ENCODE results near the genes PCDH10 and NOCT.

DNA sequence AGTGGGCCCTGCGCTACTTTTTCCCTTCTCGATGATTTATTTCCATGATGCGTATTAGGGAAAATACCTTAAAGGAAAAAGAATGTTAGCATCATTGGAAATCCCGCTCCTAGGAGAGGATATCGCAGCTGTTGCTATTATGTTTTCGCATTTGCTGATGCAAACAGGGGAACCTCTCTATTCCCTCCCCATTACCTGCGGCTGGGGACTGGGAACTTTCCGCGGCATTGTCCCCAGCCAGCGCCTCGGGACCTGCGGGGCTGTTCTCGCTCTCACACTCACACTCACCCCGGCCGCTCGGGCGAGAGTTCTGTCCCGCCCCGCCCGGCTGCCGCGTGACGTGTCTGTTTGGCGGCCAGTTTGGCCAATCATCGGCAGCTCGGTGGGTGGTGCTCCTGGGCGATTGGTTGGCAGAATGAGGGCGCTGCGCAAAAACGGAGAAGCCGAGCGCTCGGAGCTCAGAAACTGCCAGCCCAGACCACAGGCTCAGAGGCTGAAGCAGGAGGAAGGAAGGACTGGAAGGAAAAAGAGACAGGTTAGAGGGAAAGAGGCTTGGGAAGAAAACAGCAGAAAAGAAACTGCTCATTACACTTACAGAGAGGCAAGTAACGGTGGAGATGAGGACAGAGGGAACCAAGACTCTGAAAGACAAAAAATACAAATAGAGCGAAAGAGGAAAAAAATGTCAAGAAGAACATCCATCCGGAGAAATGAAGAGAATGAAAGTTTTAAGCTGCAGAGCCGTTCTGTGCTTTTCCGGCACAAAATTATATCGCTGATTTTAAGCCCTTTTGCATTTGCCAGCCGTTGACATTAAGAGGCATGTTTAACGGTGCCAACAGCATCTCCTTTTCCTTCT, at the start of gene PCDH10:
PCDH10 (plus strand) TSS at position 461 of the 859 bp plus-strand sequence.
- RRBS, result 17% methylated on average over 1 of the region's 41 CpGs

GRCh38 chr4:134326902-134327192, 125.3 kb upstream of the PABPC4L start:
- RRBS, result no CpG with 5 or more reads among the region's 14 CpGs

GRCh38 chr4:137853527-137853820, 321.2 kb upstream of the PCDH18 start:
- RRBS, result 92% methylated on average over 4 of the region's 21 CpGs

GRCh38 chr4:138390278-138390784, 148.2 kb upstream of the SLC7A11 start:
- RRBS, result no CpG with 5 or more reads among the region's 3 CpGs

- RRBS, result no CpG with 5 or more reads among the region's 2 CpGs
Observed at GRCh38 chr4:138897628-138898295, 117.8 kb upstream of the NOCT start.

GRCh38 chr4:138910446-138911434, 104.8 kb upstream of the NOCT start:
- RRBS, result no CpG with 5 or more reads among the region's 19 CpGs

- RRBS, result no CpG with 5 or more reads among the region's 1 CpG
Observed at GRCh38 chr4:139014151-139014664, 1.4 kb upstream of the NOCT start.

DNA sequence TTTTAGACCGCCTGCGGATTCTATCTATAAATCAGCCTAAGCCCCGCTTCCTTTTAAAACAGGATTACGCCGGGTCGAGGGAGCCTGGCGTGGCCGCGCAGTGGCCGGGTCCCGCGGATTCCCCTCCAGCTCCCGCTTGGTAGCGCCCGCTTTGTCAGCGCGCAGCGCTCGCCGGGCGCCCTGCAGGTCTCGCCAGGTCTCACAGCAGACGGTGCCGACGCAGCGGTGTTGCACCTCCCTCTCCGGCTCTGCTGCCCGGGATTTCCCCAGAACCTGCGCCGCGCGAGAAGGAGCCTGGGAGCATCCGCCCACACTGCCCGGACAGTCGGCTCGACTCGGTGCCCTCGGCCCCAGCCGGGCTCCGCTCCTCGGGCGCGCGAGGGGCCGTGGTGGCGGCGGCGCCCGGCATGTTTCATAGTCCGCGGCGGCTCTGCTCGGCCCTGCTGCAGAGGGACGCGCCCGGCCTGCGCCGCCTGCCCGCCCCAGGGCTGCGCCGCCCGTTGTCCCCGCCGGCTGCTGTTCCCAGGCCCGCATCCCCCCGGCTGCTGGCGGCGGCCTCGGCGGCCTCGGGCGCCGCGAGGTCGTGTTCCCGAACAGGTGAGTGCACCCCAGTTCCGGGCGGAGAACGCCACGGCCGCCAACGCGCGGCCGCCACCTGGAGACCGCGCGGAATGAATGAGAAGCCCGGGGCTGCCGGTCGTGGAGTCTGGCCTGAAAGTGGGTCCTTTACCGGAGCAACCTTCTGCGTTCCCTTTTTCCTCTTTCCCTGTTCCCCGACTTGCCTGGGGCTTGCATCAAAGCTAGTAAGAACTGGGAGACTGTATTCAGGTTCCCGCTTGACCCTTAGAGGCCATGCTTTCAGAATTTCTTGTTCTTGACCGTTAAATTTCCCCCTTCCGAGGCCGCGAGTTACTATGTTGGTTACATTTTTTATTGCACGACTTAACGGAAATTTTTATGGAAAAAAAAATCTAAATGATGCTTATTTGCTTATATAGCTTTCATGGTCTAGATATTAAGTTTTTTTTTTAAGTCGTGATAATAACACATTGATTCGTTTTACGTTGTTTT, at the start of gene NOCT:
NOCT (plus strand) TSS at position 207 of the 1,071 bp plus-strand sequence.
- RRBS, result 1% methylated on average over 82 of the region's 104 CpGs

DNA sequence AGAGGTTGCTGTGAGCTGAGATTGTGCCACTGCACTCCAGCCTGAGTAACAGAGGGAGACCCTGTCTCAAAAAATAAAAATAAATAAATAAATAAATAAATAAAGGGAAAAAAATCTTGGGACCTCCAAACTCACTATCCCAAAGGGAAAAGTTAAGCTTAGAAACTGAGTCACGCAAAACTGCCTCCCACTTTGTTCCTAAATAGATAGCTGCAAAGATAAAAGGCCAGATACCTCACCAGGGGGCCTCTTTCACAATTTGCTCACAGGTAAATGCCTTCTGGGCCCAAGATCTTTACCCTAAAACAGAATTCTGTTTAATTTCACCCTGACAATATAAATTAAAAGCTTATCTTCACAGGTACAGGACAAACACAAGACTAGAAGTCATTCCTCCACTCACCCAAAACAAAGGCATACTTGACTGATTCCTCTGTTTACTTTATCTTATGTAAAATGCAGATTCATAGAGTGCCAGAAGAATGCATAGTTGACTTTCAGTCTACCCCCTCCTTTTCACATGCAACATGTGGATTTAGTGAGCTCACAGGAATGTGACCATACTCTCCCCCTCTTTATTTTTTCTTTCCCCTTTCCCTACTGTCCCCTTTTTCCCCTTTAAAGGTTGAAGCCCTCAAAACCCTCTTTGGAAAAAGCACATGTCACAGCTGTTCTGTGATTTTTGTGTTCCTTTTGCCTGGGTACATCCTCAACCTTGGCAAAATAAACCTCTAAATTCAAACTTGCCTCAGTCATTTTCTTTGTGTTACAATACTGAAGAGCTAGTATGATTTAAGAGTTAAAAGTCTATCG, 23.4 kb downstream of the ELF2 start:
- RRBS, result no CpG with 5 or more reads among the region's 2 CpGs

DNA sequence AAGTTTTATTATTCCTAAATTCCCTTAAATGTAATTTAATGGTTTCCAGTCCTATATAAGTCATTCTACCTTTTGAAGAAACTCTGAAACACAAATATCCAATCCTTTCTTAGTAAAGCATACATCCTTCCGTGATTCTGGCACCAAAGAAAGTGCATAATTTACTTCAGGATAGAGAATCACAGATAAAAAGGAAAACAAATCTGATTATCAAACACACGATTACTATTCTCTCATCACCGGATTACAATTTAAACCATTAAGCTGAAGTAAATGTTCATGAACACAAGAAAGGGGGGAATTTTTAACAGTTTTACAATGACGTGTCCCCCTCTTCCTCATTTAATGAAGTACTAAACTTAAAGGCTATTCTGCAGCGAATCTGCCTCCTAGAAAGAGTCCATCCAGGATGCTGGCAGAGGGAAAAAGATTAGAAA, 1.5 kb downstream of the ELF2 start:
- RRBS, result no CpG with 5 or more reads among the region's 5 CpGs

GRCh38 chr4:139177293-139177749, 303 bp upstream of the ELF2 start:
- RRBS, result 2% methylated on average over 17 of the region's 46 CpGs

DNA sequence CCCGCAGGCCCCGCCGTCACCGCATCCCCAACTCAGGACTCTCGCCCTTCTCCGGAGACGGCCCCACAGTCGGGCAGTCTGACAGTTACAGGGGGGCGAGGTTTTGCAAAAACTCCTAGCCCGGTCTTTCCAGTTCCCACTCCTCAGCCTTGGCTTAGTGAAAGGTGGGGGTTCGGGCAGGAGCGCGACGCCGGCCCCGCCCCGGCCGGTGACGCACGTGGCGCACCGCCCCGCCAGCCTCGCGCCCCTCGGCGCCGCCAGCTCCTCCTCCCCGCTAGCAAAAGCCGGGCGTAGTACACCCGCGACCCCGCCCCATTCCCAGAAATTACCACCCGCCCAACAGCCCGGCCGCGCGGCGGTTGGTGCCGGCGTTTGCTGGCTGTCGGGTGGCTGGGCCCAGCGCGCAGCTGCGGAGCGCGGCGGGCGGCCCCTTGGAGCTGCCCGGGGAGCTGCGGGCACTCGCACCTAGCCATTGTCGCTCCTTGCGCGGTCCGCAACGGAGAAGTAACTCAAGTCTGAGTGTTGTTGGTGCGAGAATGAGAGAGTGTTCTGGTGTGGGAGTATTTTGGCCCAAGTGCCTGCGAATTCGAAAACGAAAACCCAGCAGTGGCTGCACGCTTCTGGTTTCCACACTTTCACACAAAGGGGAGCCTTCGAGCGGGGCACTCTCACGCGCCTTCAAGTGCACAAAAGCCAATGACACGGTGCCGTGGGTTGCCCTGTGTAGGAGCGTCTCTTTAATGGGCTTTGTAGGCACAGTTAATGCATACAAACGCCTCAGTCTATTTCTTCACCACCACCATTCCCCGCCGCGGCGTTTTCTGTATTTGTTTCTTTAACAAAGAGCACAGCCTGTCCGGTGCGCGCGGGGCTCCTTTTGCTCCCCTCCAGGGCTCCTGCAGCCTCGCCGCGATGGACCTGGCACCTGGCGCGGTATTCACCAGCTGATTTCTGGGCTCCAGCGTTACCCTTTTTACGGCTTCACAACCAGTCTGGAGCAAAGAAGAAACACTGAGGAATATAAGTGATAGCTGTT, 1.1 kb upstream of the ELF2 start:
- RRBS, result 1% methylated on average over 39 of the region's 86 CpGs

DNA sequence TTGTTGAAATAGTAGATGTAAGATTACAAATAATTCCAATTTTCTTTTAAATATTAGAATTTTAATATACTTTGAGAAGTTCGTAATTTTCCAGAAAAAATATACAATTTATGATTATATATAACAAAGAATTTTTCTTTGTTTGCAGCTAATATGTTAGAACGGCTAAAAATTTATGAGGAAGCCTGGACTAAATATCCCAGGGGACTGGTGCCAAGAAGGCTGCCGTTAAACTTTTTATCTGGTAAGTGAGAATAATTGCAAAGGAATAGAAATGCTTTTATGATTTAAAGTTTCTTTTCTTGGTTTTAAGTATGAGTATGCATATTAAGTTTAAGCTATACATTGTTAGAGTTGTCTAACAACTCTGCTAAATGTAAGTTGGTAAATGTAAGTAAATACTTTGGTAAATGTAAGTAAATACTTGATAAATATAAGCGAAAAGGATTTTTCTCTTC, 48.8 kb upstream of the NDUFC1 start:
- RRBS, result no CpG with 5 or more reads among the region's 4 CpGs

DNA sequence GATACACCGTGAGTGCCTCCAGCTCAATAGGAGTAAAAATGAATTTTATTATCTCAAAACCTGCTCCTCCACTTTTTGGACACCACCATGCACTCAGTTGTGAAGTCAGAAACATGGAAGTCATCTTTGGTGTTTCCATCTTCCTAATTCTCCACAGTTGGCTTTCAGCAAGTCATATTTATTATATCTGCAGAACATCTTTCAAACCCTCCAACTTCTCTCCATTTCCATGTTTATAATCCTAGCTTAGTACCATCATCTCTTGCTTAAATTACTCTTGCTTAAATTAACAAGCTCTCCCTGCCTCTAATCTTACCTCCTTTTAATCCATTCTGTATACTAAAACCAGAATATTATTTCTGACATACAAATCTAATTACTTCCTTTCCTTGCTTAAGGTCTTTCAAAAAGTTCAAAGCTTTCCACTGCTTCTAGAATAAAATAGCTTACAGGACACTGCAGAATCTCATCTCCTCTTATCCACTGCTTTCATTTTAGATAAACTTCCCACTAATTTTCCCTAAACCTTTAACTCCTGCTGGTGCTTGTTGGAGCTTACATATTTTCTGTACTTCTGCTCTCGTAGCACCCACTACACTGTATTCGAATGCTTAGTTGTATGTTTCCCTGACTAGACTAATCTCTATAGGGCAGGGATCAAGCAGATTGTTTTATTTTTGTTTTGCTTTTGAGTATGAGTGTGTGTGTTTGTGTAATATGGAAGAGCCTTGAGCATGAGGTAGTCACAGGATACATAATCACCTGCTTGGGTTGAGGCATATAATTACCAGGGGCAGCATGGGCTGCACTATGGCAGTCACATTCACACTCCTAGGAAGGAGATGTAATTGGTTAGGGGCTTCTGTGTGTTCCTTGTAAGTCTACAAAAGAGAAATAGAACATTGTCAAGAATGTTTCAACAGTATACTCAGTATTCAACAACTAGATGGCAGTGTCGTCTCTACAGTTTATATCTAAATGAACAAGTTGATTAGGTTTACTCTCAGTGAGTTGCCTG, 50.9 kb upstream of the RAB33B start:
- RRBS, result no CpG with 5 or more reads among the region's 4 CpGs

DNA sequence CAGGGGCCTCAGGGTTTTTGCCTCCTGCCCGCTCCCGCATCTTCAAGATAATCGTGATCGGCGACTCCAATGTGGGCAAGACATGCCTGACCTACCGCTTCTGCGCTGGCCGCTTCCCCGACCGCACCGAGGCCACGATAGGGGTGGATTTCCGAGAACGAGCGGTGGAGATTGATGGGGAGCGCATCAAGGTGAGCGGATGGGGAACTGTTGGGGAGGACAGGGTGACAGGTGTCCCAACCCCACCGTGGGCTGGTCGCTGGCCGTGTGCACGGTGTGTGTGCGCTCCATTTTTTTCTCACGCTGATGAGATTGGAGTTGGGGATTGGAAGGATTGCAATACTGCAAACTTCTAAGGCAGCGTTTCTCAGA, 319 bp downstream of the RAB33B start:
- RRBS, result no CpG with 5 or more reads among the region's 24 CpGs

- RRBS, result no CpG with 5 or more reads among the region's 3 CpGs
Observed at GRCh38 chr4:139503042-139503370, 49.1 kb downstream of the RAB33B start.

DNA sequence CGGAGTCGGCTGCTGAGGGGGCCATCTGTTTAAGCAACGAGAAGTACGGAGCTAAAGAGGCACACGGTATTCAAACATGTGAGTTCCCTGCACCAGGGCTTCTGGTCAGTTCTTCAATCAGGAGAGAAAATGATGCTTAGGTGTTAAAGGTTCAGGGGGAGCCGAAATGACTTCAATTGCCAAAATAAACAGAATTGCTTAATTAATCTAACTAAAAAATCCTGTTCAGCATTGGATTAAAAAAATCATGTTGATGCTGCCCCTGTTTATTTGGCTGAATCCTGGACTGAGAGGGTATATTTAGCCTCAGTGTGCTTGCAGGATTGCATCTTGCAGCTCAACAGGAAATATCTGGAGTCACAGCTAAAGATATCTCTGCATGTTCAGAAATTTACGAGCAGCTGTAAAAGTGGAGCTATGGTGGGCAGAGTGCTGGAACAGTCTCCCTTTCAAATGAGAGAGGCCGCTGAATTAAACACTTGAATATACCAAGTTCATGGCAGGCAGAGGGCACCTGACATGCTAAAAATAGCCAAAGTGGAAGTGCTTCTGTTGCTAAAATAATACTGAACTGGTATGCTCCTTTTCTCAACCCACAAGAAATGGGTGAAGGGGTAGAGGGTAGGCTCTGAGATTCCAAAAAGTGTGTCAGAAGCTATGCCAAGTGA, 97.9 kb downstream of the MGST2 start:
- RRBS, result no CpG with 5 or more reads among the region's 8 CpGs

GRCh38 chr4:139817603-139818364, 152.2 kb downstream of the MGST2 start:
- RRBS, result no CpG with 5 or more reads among the region's 6 CpGs

- RRBS, result no CpG with 5 or more reads among the region's 26 CpGs
Observed at GRCh38 chr4:139824735-139826042, 159.6 kb downstream of the MGST2 start.

GRCh38 chr4:139857099-139857430, 191.4 kb downstream of the MGST2 start:
- RRBS, result no CpG with 5 or more reads among the region's 3 CpGs